HT-29 (cell line): Measurements from ENCODE around the gene ZNF599.

GRCh38 chr19:34173641-34174022 lies 1.3 kb downstream of the LSM14A start:
- RAMPAGE, long total RNA, result no peak

GRCh38 chr19:34265878-34266553 lies 11.7 kb downstream of the GARRE1 start:
- RAMPAGE, long total RNA, result no peak

DNA sequence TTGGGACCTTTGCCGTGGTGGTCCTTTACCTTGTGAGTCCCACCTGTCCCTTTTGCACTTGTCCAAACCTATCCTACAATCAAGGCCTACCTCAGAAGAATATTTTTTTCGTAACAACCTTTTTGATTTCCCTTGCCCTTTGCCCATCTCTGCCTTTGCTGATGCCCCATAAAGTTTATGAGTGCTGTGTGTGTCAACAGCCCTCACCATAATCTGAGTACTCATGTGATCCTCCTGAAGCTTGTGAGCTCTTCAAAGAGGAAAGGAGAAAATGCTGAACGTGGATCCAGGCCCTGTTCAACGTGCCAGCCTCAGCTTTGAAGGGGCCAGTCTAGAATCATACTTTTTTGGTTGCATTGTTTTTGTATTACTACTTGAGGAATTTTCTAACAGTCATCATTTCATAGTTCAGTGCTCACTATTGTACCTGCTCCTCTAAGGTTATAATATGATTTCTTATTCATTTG lies 44.8 kb downstream of the GARRE1 start:
- RAMPAGE, long total RNA, result no peak

GRCh38 chr19:34383998-34384907 lies 19.3 kb downstream of the GPI start:
- RAMPAGE, long total RNA, result no peak

GRCh38 chr19:34392861-34393540 lies 11.2 kb upstream of the PDCD2L start:
- RAMPAGE, long total RNA, result no peak

GRCh38 chr19:34393655-34394264 lies 10.4 kb upstream of the PDCD2L start:
- RAMPAGE, long total RNA, result no peak

- RAMPAGE, long total RNA, result no peak
Measured at GRCh38 chr19:34459627-34460319, 21.8 kb upstream of the WTIP start.

GRCh38 chr19:34462016-34462804 lies 19.3 kb upstream of the WTIP start:
- RAMPAGE, long total RNA, result no peak

DNA sequence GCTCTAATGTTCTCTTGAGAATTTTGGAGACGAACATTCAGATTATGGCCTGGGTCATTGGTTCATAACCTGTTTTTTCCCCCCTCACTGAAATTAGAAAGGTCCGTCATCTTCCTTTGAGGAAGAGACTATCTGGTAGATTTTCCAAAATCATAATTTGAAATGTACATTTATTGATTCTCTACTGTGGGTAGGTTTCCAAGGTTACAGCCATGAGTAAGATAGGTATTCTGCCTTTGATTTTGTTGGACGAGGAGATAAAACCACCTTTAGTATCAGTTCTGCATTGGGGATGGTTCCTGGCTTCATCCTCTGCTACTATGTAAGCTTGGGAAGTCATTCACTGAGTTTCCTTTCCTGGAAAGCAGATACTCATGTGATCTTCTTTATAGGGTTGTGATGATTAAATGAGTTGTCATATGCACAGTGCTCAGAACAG lies 13.3 kb upstream of the WTIP start:
- RAMPAGE, long total RNA, result no peak

DNA sequence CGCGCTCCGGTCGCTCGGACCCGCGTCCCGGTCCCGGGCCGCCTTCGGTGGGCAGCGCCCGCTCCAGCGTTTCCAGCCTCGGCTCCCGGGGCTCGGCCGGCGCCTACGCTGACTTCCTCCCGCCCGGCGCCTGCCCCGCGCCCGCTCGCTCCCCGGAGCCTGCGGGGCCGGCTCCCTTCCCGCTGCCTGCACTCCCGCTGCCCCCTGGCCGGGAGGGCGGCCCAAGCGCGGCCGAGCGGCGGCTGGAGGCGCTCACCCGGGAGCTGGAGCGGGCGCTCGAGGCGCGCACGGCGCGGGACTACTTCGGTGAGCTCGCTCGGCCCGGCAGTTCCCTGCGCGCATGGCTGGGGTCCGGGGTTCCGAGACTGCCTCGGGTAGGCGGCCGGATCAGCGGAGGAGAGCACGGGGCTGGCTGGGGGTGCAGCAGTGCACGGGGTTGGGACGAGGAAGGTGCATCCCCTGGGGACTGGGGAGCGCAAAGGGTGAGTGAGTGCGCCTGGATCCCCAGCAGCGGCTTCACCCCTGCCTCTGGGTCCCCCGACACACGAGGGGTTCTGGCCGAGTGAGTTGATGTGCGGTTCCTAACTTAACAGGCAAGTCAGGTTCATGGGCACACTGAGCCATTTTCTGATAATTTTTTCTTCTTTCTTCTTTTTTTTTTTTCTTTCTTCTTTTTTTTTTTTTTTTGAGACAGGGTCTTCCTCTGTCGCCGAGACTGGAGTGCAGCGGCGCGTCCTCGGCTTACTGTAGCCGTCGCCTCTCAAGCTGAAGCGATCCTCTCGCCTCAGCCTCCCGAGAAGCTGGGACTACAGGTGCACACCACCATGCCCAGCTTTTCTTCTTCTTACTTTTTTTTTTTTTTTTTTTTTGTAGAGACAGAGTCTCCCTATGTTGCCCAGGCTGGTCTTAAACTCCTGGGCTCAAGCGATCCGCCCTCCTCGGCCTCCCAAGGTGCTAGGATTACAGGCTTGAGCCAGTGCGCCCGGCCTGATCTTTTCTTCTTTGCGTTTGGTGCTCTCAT lies 1.1 kb downstream of the WTIP start:
- RAMPAGE, long total RNA, result no peak

DNA sequence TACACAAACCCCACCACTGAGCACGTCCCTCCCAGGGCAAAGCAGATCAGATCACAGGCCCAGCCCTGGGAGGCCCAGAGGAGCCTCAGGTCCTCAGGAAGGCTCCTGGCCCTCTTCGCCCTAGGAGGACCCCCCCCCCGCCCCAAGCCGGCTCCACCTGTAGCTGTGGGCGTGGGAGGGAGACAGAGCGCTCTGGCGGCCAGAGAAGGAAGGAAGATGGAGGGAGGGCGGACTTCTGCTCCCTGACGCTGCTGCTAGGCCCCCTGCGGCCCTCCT lies 1.3 kb upstream of the ZNF181 start:
- RAMPAGE, long total RNA, result no peak

DNA sequence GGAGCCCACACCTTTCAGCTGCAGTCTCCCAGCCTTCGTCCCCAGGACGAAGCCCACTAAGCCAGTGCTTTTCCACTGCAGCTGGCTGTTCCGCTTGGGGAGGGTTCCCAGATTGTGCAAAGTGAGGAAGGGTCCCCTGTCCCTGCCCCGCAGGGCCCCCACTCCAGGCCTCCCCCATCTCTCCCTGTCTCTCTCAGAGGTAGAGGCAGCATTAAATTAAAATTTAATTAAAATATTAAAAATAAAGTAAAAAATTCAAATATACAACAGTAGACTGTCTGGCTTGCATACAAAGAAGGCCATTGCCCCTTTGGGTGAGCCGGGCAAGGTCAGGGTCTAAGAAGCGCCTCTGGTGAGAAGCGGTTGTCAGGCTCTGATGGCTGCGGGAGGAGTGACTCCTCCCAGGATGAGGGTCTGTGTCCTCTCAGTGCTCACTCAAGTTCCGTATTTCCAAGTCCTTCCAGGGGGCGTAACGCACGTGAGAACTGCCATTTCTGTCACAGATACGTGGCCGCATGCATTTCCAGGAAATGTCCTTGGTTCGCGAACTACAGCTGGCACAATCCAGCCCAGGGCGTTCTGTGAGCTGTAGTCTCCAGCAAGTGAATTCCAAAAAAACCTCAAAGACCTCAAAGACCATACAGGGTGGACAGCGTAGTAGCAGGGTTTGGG lies 809 bp upstream of the ZNF181 start:
- RAMPAGE, long total RNA, result no peak

- RAMPAGE, long total RNA, result no peak
Measured at GRCh38 chr19:34734758-34735141, 707 bp downstream of the ZNF181 start.

DNA sequence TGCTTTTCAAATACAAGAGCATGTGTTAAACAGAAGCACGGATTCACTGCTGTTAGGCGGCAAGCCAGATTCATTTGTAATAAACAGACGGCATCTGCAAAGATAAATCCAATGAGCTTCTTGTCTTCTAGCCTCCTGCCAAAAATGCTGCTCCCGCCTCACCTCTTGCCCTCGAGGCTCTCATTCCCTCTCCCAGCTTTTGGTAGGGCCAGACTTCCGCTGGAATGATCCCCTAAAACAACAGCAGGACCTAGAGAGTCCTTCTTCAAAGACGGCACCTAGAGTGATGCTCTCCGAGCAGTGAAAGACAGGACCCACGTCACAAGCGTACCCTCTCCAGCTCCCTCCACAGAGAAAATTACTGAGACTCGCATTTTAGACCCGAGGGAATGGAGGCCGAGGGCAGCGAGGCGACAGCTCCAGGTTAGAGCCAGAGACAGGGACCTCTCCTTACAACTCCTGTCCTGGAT lies 806 bp downstream of the ZNF599 start:
- RAMPAGE, long total RNA, result no peak

DNA sequence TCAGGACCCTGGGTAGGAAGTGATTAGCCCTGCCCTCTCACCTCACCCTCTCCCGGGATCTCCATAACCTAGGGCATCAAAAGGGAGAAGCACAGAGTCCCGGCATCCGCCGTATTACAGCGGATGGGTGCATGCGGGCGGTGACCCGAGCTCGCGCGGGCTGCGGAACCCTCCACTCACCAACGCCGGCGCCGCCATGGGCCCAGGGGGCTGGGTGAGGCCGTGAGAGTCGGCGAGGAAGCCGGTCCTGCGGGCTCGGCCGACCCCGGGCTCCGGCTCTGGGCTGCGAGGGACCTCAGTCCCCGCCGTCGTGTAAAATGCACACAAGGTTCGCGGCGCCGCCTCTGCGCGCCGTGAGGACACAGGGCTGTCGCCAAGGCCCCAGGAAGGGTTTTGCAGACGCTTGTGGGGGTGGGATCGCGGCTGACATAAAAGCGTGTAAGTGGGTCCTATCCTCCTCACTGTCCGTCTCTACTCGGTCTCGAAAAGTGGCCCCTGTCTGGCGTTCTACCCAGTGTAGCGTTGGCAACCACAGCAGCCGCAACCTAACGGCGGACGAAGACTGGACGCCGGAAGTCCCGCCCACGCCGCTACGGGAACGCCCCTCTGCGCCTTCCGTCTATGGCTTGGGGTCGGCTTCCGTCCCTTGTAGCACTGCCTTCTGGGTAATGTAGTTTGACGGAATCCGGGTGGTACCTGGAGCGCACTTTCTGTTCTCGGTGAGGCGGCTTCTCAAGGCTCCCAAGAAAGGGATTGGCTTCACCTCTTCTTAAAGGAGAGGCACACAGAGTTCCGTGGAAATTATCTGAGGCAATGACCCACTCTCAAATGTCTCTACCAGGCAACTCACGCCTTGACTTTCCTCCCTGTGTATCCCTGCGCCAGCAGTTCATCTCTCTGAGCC lies at the start of gene ZNF599:
Gene ZNF599 (minus strand): TSS at position 572 of the 904 bp plus-strand sequence.
- RAMPAGE, long total RNA, result no peak

GRCh38 chr19:35066698-35067582 lies 25.4 kb downstream of the HPN start:
- RAMPAGE, long total RNA, result no peak

- RAMPAGE, long total RNA, result no peak
Measured at GRCh38 chr19:35109399-35110068, 6.1 kb upstream of the FXYD3 start.

GRCh38 chr19:35156399-35157073 lies 2.0 kb downstream of the FXYD5 start:
- RAMPAGE, long total RNA, result no peak

DNA sequence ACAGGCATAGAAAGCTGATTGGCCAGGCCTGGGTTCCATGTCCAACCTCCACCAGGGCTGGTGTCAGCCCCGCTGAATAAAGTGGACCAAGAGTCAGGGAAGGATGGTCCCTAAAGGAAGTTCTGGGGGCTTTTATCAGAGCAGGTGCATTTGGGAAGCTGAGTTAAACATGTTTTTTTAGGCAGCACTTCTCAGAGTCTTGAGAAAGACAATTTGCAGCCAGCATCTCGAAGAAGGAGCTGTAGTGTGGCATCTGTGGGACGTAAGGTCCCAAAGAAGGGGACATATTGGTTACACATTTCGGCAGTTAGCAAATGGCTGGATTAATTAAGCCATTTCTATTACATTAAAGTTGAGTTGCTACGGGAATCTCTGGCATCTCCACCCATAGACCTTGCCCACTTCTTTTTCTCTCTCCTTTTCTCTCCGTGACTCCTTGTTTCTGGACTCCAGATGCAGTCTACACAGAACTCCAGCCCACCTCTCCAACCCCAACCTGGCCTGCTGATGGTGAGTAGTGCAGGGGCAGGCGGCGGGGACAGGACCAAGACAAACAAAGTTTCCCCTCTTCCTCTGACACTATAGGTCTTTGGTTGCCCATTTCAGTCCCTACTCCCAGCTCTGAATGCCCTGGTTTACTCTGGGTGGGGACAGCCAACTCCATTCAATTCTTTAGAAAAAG lies 3.5 kb downstream of the FXYD5 start:
- RAMPAGE, long total RNA, result no peak

DNA sequence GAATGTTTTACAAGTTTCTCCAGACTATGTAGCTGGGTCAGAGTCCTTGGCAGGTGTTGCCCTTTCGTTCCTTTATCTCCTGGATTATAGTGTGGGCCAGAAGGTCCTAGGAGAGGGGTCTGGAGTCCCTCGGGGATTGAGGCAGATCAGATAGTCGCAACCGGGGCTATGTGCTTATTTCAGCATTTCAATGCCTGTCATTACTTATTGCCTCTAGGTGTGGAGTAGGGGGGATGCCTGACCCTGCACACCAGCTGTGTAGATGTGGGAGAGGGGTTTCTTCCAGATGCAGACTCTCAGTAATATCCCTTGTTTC lies 9.2 kb downstream of the FXYD5 start:
- RAMPAGE, long total RNA, result no peak